ENCODE data around the gene MFSD4B.

DNA sequence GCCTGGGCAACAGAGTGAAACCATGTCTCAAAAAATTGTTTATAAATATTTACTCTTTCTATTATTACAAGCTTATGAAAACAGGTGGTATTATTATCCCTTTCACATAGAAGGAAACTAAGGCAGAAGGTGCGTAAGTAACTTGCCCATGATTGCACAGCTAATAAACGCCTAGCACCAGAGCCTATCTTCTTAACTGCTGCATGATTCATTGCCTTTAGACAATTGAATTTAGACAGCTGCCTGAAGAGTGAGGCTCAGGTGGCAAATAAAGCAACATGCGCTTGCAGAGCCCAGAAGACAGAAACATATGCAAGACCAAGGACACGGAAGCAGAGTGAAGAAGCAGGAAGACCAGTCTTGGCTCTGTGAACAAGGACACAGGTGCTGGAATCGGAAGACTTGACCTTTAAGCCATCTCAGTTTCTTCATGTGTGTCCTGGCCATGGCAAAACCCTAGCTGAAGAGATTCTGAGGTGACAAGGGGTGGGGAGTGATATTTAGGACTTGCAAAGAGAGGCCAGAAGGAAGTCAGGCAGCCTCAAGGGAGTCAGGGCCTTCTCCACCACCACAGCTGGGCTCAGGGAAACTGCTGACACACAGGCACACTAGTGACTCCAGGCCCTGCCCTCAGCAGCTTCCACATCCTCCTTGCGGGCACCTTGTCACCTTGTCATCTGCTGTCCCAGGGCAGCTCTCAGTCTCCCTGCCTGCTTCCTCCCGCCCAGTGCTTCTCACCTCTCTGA is 91.7 kb upstream of the SLC22A16 start:
- PRO-cap = no peak

DNA sequence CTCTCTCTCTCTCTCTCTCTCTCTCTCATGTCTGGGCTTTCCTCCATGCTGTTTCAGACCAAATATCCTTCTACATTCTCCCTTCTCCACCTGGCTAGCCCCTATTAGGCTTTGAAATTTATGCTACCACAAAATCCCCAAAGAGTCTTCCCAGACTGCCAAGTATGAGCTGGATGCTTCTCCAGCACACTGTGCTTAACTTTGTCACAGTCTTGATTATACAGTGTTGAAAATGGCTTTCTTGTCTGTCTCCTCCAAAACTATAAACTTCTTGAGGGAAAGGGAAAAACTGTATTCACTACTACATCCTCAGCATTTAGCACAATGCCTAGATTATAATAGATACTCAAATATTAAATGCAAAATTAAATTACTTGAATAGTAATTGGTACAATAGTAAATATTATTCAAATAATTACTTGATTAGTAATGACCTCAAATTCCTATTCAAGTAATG is 80.7 kb downstream of the CDK19 start:
- PRO-cap = no peak

GRCh38 chr6:110813812-110814160 is 1.5 kb downstream of the CDK19 start:
- PRO-cap = no peak

DNA sequence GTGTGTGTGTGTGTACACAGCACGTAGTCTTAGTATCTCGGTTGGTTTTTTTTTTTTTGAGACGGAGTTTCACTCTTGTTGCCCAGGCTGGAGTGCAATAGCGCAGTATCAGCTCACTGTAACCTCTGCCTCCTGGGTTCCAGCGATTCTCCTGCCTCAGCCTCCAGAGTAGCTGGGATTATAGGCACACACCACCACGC is 32.8 kb upstream of the GTF3C6 start:
- PRO-cap = no peak

DNA sequence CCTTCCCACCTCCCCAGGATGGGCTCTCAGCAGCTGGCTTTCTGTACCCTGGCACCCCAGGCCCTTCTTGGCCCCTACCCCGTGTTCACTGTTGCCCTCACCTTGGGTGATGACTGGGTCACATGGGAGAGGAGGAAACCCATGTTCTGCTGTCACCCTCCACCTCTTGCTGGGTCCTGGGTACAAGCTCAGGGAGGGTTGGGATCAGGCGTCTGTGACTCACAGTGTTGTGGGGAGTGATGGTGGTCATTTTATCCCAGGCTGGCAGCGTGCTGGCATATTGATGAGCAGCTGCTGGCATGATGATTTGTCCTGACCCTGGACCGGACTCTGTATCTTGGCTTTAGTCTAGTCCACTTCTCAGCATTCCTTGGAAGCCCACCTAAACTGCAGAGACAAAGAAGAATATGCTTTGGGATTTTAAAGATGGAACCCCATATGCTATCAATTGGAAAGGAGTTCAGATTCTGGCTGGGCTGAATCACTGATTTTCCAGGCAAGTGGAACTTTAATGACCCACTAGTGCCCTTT is 34.7 kb downstream of the SLC16A10 start:
- PRO-cap = no peak

DNA sequence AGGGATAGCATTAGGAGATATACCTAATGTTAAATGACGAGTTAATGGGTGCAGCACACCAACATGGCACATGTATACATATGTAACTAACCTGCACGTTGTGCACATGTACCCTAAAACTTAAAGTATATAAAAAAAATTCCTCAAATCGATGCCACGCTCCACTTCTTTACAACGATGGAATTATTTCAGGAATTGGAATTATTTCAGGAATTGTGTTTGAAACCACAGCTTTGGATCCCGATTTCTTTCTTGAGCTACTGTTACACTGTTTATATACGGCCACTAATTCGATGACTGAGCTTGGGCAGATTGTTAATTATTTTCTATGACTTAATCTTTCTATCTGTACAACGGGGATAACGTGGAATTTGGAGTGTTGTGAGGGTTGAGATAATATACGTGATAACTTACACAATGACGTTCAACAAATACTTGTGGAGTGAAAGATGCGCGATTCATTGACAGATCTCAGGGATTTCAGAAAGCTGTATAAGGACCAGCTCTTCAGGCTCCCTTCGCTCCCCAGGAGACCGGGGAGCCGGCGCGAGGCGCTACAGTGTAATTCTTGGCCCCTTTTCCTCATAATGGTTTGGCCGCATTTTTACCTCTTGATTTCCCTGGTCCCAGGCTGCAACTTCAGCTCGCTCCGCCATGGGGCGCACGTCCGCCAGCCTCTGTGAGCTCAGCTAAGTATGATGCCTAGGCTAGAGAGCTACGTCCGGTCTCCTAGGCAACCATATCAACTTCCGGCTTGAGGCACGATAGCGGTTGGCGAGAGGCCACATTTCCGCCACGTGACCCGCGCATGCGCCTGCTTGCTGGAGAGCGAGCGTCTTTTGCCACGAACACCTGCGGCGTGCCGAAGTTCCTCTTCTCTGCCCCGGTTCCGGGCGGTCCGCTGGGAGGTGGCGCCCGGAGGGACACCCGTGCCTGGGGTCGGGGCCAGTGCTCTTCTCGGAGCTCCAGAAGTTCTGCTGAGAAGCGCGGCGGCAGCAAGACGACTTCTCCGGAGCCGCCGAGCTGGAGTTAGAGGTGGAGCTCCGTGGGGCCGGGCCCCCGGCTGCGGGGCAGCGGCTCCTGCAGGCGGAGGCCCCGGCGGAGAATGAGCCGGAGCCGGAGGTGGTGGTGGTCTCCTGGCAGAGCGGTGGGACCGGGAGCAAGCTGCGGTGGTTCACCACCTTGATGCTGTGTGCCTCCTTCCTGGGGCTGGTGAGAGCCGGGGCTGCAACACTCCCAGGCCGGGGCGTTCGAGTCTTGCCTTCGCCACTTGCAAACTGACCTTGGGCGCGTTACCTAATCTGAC is at the start of gene MFSD4B:
MFSD4B (plus strand) TSS at position 824 of the 1,306 bp plus-strand sequence.
- PRO-cap = bidirectional peak, plus-strand start at position 875 of the sequence, minus-strand start at position 979 of the sequence

DNA sequence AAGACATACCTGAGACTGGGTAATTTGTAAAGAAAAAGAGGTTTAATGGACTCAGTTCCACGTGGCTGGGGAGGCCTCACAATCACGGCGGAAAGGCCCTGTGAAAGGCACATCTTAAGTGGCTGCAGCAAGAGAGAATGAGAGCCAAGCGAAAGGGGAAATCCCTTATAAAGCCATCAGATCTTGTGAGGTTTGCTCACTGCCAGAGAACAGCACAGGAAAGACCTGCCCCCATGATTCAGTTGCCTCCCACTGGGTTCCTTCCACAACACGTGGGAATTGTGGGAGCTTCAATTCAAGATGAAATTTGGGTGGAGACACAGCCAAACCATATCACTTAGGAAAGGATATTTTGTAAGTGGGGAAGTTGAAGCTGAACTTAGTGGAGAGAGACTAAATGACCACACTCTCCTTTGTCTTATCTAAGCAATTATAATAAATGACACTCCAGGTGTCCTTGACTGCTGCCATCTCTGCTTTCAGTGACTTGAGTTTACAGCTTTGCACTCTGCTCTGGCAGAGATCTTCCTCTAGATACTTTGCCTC is 31.9 kb downstream of the MFSD4B start:
- PRO-cap = no peak

DNA sequence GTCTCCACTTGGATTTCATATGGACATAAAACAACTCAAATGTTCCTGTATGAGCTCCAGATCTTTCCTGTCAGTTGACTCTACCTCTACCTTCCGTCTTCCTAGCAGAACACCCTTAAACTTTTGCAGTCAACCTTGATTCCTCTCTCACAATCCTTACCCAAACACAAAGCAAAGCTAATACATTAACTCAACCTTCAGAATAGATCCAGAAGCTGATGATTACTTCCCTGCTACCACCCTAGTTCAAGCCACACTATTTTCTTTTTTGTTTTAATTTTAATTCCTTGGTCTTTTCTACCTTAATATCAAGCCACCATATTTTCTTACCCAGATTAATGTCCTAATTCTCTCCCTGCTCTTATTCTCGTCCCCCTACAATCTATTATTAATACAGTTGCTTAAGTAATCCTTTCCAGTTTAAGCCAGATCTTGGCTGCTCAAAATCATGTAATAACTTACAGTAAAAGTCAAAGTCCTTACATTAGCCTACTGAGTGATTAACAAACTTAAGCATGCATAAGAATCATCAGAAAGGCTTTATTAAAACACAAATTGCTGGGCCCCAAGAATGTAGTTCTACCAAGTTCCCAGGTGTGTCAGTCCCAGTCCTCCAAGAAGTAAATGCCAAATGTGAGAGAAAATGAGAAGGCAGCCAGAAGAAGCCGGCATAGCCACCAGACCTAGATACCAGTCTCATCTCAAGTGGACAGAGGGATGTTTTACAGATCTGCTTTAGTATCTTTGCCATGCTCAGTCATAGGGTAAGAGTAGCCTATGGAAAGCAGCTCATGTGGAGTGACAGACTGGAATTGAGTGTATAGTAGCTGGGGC is 68.2 kb downstream of the REV3L start:
- PRO-cap = no peak

DNA sequence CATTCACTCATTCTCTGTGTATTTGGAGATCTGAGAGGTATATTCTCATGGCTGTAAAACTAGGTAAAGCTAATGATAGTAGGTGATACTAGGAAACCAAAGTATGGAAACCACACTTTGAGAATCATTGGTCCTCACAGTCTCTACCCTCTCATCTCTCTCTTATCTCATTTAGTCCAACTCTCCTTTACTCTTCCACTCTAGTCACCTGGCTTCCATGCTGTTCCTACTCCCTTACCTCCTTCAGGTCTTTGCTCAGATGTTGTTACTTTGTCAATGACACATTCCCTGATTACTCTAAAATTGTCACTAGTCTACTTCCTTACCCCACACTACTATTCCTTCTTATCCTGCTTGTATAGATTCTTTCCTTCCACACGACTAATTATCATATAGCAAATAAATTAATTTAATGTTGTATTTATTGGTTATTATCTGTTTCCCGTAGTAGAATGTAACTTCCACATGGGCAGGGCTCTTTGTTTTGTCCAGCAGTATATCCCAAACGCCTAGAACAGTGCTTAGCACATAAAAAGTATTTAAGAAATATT is 67.5 kb downstream of the REV3L start:
- PRO-cap = no peak

DNA sequence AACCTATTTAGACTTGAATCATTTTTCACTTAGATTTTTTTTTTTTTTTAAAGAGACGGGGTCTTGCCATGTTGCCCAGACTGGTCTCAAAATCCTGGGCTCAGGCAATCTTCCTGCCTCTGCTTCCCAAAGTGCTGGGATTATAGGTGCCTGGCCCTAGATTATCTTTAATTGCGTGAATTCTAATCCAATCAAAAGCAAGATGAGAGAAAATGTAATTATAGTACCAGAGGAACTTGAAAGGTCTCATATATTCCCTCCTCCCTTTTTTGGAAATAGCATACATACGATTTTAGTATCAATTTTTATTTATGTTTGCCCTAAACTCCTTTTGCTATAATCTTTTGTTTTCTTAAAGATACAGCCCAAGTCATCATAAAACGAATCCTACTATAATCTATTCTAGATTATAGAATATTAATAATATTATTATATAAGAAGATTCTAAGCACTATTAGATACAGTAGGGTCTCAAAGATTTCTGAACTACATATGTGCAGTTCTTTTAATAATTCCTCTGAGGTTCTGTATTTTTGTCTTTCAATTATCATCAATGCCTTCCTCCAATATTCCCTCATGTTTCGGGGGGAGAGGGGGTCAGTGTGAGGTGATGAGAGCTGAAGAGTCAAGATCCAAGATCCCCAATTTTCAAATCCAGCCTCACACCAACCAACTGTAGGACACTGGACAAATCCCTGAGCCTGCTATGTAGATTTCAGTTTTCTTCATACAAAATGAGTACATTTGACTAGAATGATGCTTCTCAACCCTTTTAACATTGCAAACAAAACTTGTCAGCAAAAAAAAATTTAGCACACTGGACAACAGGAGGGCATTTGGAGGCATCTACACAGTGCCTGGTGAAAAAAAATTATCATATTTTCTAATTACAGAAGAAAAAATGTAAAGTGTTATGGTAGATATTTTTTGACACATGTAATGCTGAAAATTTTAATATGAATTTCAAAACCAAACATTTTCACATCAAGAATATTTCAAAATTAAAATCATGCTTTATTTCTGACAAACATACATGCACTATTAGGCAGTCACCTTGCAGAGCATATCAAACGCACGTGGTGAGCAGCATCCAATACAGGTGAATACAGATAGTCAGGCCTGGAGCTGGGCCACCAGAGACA is 9.5 kb downstream of the REV3L start:
- PRO-cap = no peak

DNA sequence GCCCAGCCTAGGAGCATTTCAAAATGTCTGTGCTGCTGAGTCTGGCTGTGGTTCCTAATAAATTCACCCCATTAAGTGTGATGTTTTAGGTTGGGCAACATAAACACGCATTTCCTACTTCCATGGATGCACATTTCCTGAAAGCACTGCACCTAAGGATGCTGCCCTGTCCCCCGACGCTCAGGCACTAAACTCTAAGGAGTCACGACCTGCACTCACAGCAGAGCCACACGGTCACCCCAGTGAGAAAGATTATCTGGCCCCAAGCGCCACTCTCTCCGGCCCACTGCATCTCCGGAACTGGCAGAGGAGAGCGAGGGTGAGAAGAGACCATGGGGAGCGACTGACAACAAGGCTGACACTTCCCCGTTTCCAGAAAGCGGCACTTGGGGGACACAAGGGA is 1.1 kb downstream of the REV3L start:
- PRO-cap = bidirectional peak, plus-strand start at position 306 of the sequence, minus-strand start at position 189 of the sequence

GRCh38 chr6:111483349-111483998 is 456 bp upstream of the REV3L start:
- PRO-cap = bidirectional peak, plus-strand start at chr6:111483537, minus-strand start at chr6:111483167; bidirectional peak, plus-strand start at chr6:111483591, minus-strand start at chr6:111483618; bidirectional peak, plus-strand start at chr6:111483899, minus-strand start at chr6:111483711

DNA sequence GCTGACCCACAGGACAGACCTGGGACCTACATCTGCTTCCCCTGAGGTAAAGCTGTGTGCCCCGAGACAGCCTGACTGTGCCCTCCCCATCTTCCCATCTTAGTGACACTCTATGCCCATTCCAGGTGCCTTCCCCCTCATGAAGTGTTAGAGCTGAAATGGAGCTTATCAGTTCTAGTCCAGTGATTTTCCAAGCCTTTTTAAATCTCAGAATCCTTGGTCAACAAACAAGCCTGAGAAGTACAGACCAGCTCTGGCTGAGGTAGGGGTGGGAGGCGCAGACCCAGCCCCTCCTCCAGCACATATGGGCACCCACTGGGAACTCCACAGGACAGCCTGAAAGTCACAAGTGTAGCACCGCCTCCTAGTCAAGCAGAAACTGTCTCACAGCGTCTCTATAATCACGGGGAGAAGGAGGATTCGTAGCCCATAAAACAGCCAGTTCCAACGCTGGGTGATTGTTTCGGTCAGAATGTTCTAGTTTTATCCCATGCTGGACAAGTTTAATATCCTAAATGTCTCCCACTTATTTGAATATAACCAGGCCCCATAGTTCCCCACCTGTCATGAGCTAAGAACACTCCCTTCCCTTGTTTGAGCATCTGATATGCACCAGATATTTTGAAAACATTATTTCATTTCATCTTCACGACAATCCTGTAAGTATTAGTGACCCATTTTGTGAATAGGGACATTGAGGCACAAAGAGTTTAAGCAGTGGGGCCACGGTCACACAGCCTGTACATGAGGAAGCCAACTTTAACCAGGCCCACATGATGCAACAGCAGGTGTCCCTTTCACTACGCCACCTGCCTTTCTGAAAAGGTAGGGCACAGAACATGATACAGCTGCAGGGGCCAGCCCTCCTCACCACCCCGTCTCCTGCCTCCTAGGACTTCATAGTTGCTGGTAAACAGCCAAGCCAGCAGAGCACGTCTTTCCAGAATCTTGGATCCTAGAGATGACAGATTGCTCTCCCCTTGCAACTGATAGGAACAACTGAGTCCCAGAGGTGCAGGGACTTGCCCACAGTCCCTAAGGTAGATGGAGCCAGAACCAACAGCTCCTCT is 40.1 kb downstream of the TRAF3IP2 start:
- PRO-cap = no peak

GRCh38 chr6:111603959-111604760 is 1.5 kb downstream of the TRAF3IP2 start:
- PRO-cap = no peak

DNA sequence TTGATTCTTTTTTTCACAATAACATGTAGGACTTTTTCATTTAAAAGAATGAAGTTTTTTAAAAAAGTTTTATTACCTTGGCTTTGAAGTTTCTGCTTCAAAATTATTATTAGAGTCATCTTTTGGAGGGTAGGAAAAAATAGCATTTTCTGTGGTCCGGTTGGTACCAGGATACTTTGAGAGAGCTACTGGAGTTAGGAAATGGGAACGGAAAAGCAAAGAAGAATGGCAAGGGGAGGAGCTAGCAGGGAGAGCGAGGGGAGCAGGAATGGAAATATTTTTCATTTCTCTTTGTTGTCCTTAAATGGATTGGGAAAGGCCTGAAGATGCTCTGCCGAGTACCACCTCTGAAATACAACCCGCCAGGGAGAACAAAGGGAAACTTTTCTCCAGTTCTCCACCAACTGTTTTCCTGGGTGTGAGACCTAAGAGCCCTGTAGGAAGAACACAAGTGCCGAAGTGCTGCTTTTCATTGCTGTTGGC is 3.3 kb upstream of the TRAF3IP2 start:
- PRO-cap = no peak

- PRO-cap = no peak
Observed at GRCh38 chr6:111620057-111620585, 14.4 kb upstream of the TRAF3IP2 start.

DNA sequence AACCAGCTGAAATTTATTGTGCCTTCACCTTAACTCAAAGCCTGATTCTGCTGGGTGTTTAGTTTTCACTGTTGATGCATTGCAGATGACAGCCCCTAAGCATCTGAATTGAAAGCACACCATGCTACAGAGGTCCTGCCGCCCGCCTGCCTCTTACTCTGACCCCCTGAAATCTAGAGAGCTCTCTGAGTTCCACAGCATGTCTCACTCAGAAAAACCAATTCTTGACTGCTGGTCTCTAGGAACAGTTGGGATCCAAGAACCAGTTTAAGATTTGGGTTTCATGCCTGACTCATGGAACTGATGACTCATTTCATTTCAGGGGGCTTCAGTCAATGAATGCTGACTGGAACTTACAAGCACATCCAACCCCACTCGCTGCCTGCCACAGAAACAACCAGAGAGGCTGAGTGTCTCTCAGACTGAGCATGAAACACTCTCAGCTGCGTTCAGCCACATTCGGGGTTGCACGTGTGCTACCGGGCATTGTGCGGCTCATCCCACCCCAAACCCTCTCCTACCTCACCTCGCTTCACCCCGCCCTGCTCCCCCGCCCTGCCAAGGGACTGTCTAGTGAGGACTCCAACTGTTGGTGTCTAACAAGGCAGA is 19.9 kb upstream of the TRAF3IP2 start:
- PRO-cap = no peak

GRCh38 chr6:111678838-111679504 is 73.3 kb upstream of the TRAF3IP2 start:
- PRO-cap = no peak

DNA sequence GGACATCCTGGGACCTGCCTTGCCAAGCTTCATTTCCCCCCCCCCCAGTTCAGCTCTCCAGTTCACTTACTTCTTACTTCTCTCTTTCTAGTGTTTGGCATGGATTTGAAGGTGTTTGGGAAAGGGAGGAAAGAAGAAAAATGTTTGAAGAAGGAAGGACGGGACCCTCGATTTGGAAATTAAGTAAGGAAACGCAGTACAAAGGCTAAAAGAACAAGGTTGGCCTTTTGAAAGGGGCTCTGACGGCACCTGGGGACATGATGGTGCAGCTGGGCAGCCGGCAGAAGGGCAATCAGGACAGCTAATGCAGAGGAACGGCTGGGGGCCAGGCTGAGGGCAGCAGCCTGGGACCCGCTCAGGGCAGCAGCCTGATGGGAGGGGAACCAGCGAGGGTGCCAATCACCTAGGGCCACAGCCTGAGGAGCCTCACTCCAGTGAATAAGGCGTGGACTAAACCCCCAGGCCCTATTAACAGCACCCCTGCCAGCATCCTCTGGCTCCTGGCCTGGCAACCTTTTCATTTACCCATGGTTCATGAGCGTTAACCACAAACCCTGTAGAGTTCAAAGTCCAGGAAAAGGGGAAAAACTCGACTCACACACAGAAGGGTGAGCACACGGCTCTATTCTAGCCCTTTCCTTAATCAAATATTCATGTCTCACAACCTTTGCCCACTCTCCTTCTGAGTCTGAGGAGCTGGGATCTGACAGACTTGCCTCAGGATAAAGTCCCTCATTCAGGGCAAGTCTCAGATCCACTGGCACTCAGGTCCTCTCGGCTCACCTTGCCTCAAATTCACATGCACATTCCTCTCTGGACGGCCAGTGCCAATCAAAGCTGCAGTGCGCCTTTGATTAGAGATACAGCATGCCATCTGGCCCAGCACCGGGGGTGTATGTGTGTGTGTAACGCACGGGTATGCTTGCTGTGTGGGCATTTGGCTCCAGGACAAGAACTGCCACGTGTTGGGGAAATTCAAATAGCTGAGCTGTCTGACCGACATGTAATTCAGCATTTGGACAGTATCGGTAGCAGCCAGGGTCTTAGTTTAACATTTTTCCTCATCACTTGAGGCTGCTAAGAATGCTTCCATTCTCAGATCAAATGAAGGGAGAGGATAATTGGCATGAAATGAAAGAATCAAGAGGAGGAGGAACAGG is 86.8 kb upstream of the TRAF3IP2 start:
- PRO-cap = no peak

DNA sequence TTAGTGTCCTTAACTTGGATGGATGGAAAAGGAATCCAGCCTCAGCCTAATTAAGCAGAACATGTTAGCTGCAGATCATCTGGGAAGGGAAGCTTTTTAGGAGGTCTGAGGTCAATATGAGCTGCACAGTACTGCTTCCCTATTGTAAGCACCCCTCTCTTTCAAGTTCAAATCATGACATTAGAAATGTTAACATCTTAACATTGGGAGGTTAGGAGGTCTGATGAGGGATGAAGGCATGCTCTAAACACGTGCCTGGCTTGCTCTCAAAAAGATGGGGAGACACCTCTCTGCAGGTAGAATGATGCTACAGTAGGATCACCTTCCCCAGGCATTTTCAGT is 102.6 kb upstream of the TRAF3IP2 start:
- PRO-cap = no peak